Peyer's patch (tissue), 4 donors: ENCODE data around the genes HLA-DMB, TAPBP and ITPR3.

DNA sequence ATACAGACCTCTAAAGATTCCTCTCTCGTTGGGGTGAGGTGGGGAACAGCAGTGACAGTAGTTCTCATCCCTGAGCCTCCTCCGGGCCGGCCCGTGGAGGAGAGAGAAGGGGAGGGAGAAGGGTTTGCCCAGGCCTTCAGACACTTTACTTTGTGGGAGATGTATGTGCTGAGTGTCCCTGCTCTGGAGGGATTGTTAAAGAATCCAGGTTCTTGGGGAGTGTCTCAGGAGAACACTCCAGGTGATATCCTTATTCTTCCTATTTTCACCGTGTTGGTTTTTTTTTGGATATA lies 41.0 kb downstream of the PSMB9 start:
- PRO-cap: no peak
- RAMPAGE, long total RNA, 4 experiments: no peak in any of the 4 experiments

DNA sequence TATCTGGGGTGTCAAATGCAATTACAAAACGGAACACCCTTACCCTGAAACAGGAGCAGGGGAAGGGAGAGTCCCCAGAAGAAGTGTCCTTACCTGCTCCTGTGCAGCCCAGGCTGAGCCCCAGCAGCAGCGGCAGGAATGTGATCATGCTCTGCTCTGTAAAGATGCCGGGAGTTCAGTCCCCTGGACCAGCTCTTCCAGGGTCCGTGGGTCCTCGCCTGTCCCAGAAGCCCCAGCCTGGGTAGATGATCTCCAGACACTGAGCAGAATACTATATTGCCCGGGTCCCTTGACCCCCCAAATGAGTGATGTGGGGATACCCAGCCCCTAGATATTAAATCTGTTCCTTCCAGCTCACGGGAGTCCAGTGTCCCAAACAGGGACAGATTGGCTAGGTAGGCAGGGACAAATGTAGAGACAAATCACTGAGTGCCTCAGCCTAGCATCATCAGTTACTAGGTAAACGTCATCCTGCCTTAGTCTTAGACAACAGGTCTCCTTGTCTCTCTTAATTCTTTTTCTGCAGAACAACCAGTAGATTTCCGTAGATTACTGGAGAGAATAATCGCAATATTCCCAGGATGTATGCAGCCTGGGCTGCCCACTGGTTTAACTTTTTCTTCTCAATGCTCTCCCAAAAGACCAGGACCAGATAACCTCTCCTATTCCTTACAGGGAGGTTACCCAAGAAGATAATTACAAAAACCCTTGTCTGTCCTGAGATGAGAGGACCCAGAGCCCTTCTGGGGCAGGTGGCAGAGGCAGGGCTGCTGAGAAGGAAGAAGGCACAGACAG lies at the start of gene HLA-DMB:
Gene HLA-DMB, minus strand, starts transcription at position 369 of the 795 bp plus-strand sequence.
- PRO-cap: bidirectional peak, plus-strand start at position 511 of the sequence, minus-strand start at position 366 of the sequence
- RAMPAGE, long total RNA, 4 experiments: start-site peak on the minus strand in 1 of 4 experiments, centred at position 350 of the sequence, 77 reads per replicate

DNA sequence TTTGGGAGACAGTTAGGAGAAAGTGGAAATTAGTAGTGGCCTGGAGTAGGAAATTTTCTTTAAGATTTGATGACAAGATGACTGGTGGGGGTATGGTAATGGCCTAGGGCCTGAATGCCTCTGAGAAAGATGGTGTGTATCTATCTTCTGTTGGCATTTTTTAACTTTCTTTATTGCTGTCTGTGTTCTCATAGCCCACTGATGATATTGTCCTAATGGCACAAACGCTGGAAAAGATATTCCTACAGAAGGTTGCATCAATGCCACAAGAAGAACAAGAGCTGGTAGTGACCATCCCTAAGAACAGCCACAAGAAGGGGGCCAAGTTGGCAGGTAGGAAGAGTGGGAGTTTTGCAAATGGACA lies 7.4 kb downstream of the BRD2 start:
- PRO-cap: no peak
- RAMPAGE, long total RNA, 4 experiments: no peak in any of the 4 experiments

- PRO-cap: no peak
- RAMPAGE, long total RNA, 4 experiments: no peak in any of the 4 experiments
Measured at GRCh38 chr6:33077671-33078378, 2.0 kb downstream of the HLA-DPB1 start.

GRCh38 chr6:33271142-33271523 lies 543 bp downstream of the VPS52 start:
- PRO-cap: no peak
- RAMPAGE, long total RNA, 4 experiments: no peak in any of the 4 experiments

- PRO-cap: bidirectional peak, plus-strand start at chr6:33299483, minus-strand start at chr6:33299345
- RAMPAGE, long total RNA, 4 experiments: start-site peak on the plus strand in 2 of 4 experiments, at chr6:33299478-33299489 at its widest, 9 to 22 reads per replicate
Measured at GRCh38 chr6:33299278-33299694, 544 bp upstream of the RGL2 start.

DNA sequence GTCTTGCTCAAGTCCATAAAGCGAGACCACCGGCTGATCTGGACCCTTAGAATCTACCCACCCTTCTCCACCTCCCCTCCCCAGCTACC lies 905 bp downstream of the TAPBP start:
- PRO-cap: no peak
- RAMPAGE, long total RNA, 4 experiments: no peak in any of the 4 experiments

GRCh38 chr6:33313954-33314840 lies at the start of gene TAPBP:
TAPBP (minus strand) TSS chr6:33314078.
- PRO-cap: bidirectional peak, plus-strand start at chr6:33314177, minus-strand start at chr6:33314064; bidirectional peak, plus-strand start at chr6:33314540, minus-strand start at chr6:33314512; bidirectional peak, plus-strand start at chr6:33314591, minus-strand start at chr6:33314624
- RAMPAGE, long total RNA, 4 experiments: start-site peak on the minus strand in 4 of 4 experiments, at chr6:33314058-33314290 at its widest, 25 to 835 reads per replicate

GRCh38 chr6:33345124-33345816 lies 16.2 kb upstream of the SMIM40 start:
- PRO-cap: no peak
- RAMPAGE, long total RNA, 4 experiments: no peak in any of the 4 experiments

DNA sequence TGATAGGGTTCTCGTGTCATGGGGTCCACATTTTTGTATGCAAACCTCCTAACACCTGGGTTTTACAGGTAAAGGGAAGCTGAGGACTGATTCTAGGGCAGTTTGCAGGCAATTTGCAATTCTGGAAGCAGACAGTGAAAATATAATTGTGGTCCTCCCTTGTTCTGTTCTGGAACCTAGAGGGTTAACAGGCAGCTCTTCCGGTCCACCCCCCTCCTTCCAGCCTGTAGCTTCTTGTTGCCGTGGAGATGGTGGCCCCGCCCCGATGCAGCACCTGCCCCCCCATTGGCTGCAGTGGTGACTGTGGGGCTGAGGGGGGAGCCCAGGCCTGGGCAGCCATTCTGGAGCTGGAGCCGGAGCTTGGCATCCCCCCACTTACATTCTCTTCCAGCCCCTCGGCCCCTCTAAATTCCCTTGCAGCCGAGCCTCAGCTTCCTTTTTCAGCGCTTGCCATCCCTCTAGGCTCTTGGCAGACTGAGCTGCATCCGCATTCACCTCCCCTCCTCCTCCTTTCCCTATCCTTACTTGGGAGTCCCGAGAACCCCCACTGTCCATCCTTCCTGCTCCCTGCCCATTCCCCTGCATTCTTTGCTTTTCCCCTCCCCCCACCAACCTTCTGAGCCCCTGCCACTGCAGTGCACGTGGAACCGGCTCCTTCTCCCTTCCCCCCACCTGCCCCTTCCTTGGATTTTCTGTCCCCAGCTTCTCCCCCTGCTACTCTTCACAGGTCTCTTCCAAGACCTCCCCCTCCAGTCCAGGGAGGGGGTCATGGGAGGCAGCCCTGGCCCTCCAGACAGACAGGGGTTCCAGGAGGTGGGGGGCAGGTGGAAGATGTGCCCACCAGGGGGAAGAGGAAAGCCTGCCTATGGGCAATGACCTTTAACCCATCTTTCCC lies 11.3 kb downstream of the SYNGAP1 start:
- PRO-cap: no peak
- RAMPAGE, long total RNA, 4 experiments: no peak in any of the 4 experiments

DNA sequence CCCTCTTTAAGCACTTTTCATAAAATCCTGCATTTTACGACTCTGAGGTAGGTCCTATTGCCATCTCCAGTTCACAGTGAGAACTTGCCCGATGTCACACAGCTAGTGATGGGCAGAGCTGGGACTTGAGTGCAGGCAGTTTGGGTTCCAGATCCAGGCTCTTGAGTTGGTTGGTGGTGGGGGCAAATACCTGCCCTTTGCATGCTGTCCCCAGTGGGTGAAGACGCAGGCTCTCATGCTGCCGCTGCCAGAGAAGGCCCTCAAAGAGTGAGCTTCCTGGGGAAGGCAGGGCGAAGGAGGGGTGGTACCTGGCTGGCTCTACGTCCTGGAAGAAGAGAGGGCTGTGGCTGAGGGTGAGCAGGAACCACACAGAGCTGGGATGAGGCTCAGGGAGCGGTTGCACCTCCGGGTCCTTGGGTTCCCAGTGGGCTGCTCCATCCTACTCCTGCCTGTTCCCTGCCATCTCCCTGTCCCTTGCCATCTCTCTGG lies 6.1 kb upstream of the BAK1 start:
- PRO-cap: no peak
- RAMPAGE, long total RNA, 4 experiments: no peak in any of the 4 experiments

DNA sequence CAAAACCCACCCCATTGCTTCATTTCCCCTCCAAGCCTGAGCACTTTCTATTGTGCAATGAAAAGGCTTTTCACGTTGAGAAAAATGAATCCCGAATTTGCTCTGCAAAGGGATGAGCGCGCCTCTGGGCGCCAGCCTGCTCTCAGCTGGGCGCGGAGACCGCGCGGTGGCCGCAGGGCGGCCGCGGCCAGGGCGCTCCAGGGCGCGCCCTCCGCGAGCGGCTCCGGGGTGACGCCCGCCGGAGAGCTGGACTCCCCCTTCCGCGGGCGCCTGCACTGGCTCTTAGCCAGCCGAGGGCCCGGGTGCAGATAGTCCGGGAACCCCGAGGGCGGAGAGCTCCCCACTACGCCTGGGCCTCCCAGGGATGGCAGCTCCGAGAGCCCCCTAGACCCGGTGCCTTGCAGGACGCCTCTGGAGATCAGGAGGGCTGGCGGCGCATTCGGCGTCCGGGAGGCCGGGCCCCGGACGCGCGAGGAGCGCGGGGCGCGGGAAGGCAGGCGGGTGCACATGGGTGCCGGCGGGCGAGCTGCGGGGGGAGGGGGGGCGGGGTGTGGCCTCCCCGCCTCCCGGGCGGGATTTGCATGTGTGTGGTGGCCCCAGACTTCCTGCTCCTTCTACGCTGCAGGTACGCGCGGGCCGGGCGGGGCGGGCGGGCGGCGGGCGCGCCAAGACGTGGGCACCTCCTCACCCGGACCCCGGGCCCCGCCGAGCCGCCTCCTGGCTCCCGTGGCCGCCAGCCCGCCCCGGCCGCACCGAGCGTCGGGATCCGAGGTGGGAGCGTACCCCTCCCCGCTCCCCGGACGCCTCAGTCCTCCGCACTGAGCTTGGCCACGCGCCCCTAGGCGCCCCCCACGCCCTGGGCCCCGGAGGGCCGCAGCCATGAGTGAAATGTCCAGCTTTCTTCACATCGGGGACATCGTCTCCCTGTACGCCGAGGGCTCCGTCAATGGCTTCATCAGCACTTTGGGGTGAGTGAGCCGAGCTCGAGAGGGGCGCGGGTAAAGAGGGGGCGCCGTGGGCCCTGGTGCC lies at the start of gene ITPR3:
Gene ITPR3, plus strand, starts transcription at position 599 of the 1,029 bp plus-strand sequence.
- PRO-cap: bidirectional peak, plus-strand start at position 107 of the sequence, minus-strand start outside the sequence; bidirectional peak, plus-strand start at position 311 of the sequence, minus-strand start at position 168 of the sequence; bidirectional peak, plus-strand start at position 643 of the sequence, minus-strand start at position 499 of the sequence
- RAMPAGE, long total RNA, 4 experiments: start-site peak on the plus strand in 2 of 4 experiments, centred at positions 607 to 904 of the sequence, 20 to 96 reads per replicate

DNA sequence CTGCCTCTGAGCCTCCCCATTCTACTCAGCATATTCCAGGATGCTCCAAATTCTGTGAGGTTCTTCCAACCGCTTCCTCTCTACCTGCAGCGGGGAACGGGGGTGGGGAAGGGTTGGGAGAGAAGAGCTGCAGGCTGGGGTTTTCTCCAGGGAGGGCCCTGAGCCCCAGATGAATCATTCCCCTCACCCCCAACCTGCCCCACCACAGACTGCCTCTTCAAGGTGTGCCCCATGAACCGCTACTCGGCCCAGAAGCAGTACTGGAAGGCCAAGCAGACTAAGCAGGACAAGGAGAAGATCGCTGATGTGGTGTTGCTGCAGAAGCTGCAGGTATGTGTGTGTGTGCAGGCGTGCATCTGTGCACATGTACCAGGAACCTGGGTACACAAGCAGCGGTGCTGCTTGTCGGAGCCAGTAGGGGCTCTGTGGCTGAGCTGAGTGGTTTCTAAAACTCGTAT lies 34.5 kb downstream of the ITPR3 start:
- PRO-cap: no peak
- RAMPAGE, long total RNA, 4 experiments: no peak in any of the 4 experiments

DNA sequence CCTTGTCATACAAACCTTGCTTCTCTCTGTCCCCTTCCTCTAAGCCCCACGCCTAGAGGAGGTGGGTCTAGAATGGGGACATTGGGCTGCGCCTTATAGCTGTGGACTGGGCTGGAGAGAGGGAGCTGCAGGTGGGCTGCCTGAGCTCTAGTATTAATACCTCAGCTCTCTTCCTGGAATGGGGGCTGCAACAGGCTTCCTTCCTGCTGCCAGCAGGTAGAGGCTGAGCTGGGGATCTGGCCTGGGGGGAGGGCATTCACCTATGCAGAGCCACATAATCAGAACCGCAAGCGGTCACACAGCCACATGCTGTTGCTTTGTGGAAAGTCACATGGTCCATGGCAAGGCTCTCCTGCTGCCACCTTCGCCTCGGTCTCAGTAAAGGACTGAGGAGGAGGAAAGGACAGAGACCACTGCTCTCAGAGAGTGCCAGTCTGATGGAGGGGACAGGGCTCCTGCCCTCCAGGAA lies 35.7 kb downstream of the ITPR3 start:
- PRO-cap: no peak
- RAMPAGE, long total RNA, 4 experiments: no peak in any of the 4 experiments

GRCh38 chr6:33683722-33684560 lies 27.6 kb downstream of the UQCC2 start:
- PRO-cap: no peak
- RAMPAGE, long total RNA, 4 experiments: no peak in any of the 4 experiments

- PRO-cap: no peak
- RAMPAGE, long total RNA, 4 experiments: no peak in any of the 4 experiments
Measured at GRCh38 chr6:33734210-33734520, 12.5 kb downstream of the IP6K3 start.

DNA sequence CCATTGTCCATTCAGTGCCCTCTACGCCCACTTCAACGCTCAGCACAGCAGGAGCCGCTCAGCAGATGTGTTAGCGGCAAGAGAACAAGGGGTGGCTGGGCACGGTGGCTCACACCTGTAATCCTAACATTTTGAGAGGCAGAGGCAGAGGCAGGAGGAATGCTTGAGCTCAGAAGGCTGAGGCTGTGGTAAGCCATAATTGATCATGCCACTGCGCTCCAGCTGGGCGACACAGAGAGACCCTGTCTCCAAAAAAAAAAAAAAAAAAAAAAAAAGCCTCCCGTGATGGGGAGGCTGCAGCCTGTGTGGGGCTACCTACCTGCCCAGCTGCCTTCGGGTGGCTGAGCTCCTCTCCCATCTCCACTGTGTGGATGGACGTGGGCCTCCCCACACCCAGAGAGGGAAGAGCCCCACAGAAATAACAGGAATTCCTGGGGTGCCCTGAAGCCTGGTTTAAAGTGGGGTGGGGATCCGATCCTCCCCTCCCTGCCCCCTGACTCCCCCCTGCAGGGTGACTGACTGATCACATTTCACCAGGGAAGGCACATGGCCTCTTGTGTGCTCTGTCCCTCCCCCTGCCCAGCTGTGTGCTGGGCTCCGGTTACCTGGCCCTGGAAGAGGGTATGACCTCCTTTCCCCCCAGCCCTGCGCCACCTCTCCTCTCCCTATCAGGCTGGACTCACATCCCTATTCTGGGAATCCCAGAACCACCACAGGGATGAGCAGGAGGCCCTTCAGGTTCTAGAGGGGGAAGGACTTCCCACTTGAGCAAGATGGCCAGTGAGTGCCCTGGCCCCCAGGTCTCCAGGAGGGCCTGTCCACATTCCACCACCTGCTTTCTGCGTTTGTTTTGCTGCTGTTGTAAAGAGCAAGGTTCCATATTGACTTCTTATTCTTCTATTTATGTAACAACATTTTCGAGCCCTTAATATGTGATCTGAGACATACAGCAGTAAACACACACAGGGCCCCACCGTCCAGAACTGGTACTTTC lies 2.0 kb upstream of the IP6K3 start:
- PRO-cap: no peak
- RAMPAGE, long total RNA, 4 experiments: no peak in any of the 4 experiments

GRCh38 chr6:33770599-33771063 lies 18.3 kb downstream of the LEMD2 start:
- PRO-cap: no peak
- RAMPAGE, long total RNA, 4 experiments: no peak in any of the 4 experiments

DNA sequence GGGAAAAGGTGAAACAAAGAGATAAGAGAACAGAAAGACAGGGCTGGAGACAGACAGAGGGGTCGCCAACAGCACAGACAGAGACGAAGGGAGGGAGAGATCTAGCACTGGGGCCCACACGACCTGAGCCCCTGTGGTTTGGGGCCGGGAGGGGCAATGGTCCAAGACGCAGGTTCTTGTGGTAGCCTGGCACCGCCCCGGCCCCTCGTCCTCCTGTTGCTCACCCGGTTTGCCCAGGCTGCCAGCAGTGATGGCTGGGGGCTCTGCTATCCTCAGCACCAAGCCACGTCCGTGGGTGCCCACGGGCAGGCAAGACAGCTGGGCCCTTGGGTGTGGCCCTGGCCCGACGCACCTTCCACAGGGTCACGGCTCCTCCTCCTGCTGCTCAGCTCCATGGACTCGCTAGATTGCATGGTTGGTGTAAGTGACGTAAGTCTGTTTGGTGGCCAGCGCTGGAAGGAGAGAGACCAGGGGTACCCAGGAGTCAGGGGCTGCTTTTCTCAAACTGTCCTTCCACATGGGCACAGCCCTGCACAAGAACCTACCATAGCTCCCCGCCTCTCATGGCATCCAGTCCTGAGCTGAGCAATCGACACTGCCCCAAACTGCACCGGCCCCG lies 123.4 kb downstream of the GRM4 start:
- PRO-cap: no peak
- RAMPAGE, long total RNA, 4 experiments: no peak in any of the 4 experiments

- PRO-cap: no peak
- RAMPAGE, long total RNA, 4 experiments: no peak in any of the 4 experiments
Measured at GRCh38 chr6:34226879-34227725, 9.6 kb upstream of the HMGA1 start.